ENCODE measurements around the genes DBN1 and N4BP3.

- PRO-cap, result no peak
- RAMPAGE, long total RNA, 4 experiments, result no peak in any of the 4 experiments
Measured at GRCh38 chr5:177456796-177457046, 10.1 kb downstream of the PRR7 start.

DNA sequence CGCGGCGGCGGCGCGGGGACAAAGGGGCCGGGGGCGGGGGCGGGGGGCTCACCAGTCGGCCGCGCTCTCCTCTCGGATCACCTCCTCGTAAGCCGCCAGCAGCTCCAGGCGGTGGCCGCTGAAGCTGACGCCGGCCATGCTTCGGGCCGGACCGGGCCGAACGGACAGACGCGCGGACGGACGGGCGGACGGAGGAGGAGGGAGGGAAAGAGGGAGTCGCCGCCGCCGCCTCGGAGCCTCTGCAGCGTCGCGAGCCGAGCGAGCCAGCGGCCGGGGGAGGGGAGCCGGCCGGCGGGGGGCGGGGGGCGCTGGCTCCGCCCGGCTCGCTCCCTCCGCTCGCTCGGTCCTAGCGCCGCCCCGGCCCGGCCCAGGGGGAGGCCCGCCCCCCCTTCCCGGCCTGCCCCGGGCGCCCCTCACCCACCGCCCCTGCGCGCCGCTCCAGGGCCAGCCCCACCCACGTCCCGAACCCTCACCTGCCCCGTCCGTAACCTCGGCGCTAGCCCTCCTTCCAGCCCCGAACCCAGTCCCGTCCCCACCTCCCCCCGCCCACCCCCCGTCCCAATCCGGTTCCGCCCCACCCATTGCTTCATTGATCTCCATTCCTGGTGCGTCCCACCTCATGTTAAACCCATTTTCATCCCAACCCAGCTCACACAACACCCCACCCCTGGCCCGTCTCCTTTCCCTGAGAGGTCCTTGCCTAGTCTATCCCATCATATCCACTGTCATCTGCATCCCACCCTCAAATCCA is at the start of gene DBN1:
DBN1 (minus strand) TSS at position 251 of the 751 bp plus-strand sequence.
- PRO-cap, result unidirectional peak, minus-strand start at position 241 of the sequence
- RAMPAGE, long total RNA, 4 experiments, result start-site peak on the minus strand in 3 of 4 experiments, centred at positions 198 to 207 of the sequence, 101 to 1,955 reads per replicate

DNA sequence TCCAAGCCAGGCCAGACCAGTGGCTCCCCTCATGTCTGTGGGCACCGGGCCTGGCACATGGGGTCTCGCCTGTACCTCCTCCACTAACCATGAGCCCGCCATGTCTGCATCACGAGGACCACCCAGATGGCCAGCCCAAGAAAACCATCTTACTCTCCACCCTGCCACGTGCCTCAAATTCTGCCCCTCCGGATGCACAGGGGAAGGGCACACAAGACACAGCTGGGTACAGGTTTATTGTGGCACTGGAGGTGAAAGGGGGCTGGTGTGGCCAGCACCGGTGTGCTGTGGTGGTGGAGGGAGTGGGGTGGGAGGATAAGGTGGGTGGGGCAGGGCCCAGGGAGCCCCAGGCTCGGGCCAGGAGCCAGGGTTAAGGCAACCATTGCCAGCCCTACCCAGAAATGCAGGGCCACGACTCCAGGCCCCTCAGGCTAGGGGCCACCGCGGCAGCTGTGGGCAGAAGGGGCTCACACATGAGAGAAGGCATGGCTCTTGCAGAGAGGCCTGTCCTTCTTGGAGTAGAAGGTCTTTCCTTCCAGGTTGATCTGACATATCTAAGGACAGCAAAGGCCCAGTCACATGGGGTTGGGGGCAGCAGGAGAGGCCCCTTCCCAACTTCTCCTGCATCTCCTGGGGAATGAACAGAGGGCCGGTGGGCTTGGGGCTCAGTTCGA is 9.9 kb upstream of the DBN1 start:
- PRO-cap, result no peak
- RAMPAGE, long total RNA, 4 experiments, result no peak in any of the 4 experiments

DNA sequence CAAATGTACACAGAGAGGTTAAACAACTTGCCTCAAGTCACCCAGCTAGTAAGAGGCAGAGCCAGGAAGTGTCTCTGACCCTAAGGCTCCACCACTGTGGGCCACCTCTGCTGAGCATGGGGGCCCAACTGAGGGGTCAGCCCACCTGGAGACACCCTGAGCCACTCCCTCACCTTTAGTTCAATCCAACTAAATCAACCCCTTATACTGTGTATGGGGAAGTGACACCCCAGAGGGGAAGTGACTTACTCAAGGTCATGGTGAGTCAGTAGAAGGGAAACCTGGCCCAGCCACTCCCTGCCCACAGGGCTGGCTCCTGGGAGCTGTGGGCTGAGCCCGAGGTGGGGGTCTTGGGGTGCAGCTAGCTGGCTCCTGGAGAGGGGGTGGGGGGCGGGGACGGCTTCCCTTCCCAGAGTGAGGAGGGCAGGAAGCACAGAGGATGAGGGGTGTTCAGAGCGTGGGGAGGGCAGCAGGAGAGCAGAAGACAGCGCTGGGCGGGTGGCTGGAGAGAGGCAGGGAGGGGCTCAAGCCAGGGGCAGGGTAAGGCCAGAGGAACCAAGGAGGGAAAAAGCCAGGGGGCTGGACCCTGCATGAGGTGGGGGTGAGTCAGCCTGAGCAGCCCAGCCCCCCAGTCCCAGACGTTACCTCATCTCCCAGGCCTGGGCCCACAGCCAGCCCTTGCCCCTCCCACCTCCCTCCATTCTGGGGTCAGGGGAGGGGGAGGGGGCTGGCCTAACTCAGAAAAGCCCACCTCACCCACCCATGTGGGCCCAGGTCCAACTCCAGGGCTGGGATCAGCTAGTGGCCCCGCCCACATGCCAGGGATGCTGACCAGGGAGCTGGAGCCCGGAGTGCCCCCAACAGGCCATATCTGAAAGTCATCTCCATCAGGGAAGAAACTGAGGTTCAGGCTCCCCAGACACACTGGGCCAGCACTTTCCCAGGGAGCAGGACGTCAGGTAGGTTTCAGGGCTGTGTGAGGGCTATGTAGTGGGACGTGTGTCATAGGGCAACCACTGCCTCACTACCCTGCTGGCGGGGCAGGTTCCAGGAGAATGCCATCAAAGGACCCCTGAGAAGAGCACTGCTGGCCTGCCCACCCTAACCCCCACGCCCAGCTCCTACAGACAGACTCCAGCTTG is 2.9 kb downstream of the PDLIM7 start:
- PRO-cap, result bidirectional peak, plus-strand start at position 868 of the sequence, minus-strand start at position 961 of the sequence
- RAMPAGE, long total RNA, 4 experiments, result start-site peak on the plus strand in 1 of 4 experiments, centred at position 833 of the sequence, 5 reads per replicate

- PRO-cap, result no peak
- RAMPAGE, long total RNA, 4 experiments, result no peak in any of the 4 experiments
Measured at GRCh38 chr5:177502977-177504158, 6.0 kb upstream of the PDLIM7 start.

- PRO-cap, result unidirectional peak, minus-strand start at chr5:177600412; unidirectional peak, minus-strand start at chr5:177600850
- RAMPAGE, long total RNA, 4 experiments, result no peak in any of the 4 experiments
Measured at GRCh38 chr5:177600254-177601300, 645 bp downstream of the B4GALT7 start.

DNA sequence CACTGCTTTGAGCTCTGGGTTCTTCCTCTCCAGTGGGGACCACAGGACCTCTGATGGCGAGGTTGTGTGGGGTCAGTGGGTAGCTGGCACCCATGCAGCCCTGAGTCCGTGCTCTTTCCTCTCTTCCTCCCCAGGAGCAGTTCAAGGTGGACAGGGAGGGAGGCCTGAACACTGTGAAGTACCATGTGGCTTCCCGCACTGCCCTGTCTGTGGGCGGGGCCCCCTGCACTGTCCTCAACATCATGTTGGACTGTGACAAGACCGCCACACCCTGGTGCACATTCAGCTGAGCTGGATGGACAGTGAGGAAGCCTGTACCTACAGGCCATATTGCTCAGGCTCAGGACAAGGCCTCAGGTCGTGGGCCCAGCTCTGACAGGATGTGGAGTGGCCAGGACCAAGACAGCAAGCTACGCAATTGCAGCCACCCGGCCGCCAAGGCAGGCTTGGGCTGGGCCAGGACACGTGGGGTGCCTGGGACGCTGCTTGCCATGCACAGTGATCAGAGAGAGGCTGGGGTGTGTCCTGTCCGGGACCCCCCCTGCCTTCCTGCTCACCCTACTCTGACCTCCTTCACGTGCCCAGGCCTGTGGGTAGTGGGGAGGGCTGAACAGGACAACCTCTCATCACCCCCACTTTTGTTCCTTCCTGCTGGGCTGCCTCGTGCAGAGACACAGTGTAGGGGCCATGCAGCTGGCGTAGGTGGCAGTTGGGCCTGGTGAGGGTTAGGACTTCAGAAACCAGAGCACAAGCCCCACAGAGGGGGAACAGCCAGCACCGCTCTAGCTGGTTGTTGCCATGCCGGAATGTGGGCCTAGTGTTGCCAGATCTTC is 9.7 kb downstream of the B4GALT7 start:
- PRO-cap, result no peak
- RAMPAGE, long total RNA, 4 experiments, result no peak in any of the 4 experiments

DNA sequence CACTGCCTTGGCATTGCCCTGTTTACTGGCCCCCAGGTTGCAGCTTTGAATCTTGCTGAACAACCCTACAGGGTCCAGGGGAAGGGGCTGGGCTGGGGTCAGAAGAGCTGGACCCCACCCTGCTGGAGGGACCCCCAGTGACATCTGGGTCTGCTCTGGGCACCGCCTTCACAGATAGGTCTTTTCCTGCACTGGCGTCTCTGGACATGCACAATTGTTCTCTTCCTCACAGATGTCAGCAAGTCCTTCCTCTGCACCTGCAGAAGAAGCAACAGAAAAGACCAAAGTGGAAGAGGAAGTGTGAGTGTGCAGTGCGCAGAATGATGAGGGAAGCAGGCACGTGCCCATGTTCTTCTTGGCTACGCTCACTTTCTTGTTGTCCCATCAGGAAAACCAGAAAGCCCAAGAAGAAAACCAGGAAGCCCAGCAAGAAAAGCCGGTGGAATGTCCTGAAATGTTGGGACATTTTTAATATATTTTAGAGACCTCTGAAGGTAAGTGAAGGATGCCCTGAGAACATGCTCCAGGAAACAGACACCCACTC is 50.7 kb upstream of the PROP1 start:
- PRO-cap, result no peak
- RAMPAGE, long total RNA, 4 experiments, result no peak in any of the 4 experiments

DNA sequence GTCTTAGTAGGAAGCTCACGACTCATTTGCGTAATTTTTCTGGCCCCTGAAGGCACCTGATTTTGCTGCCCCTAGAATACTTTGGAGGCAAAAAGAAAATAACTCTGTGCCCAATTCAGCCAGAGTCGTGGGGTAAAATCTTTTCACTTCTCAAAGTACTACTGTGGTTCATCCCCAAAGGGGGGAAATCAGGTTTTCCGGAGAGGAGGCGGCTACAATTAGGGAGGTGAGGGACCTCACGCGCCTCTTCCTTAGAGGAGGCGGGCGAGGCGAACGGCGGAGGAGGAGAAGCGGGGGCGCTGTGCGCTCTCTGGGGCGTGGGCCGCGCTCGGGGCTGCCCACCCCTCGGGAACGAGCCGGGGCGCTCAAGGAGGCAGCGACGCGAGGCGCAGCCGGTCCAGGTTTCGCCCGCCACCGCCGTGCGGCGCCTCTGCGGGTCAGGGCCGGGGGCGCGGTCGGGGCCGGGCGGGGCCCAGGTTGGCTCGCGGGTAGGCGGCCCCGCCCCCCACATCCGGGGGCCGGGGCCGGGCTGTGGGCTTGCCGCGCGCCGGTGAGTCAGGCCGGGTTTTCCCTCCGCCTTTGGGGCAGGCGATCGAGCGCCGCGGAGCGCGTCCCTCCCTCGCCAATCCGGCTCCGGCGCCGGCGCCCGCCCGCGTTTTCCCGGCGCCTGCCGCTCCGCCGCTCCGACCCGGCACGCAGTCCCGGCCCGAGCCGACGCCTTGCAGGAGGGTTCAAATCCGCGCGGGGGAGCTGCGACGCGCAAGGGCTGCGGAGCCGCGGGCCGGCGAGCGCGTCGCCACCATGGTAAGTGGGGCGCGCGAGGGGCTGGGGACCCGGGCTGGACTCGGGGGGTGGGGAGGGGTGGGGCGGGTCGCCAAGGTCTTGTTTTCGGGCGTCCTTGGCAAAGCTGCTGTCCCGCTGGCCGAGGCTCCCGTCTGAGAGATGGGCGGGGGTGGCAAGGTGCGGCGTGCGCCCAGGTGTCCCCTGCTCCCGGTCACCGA is at the start of gene N4BP3:
N4BP3 (plus strand) TSS at position 565 of the 1,001 bp plus-strand sequence.
- PRO-cap, result bidirectional peak, plus-strand start at position 734 of the sequence, minus-strand start at position 432 of the sequence
- RAMPAGE, long total RNA, 4 experiments, result start-site peak on the plus strand in 1 of 4 experiments, centred at position 693 of the sequence, 9 reads per replicate

DNA sequence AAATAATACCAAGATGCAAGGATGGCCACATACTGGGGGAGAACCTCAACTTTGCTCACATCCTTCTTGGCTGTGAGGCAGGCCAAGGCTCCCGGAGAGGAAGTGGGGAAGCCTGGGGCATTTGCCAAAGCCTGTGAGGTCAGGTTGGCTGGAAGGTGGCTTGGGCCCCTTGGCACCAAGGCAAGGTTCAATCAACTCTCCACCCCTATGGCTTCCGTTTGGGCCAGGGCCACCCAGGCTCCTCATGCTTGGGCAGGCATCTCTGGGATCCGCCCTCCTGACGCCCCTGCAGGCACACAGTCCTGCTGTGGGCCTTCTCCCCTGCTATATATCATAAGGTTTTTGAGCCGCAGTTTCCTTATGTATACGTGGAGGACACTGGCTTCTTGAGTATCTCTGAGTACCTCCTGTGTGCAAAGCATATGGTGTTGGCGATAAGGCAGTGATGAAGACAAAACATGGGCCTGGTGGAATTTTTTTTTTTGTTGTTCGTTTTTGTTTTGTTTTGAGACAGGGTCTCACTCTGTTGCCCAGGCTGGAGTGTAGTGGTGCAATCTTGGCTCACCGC is 3.5 kb upstream of the RMND5B start:
- PRO-cap, result no peak
- RAMPAGE, long total RNA, 4 experiments, result no peak in any of the 4 experiments

DNA sequence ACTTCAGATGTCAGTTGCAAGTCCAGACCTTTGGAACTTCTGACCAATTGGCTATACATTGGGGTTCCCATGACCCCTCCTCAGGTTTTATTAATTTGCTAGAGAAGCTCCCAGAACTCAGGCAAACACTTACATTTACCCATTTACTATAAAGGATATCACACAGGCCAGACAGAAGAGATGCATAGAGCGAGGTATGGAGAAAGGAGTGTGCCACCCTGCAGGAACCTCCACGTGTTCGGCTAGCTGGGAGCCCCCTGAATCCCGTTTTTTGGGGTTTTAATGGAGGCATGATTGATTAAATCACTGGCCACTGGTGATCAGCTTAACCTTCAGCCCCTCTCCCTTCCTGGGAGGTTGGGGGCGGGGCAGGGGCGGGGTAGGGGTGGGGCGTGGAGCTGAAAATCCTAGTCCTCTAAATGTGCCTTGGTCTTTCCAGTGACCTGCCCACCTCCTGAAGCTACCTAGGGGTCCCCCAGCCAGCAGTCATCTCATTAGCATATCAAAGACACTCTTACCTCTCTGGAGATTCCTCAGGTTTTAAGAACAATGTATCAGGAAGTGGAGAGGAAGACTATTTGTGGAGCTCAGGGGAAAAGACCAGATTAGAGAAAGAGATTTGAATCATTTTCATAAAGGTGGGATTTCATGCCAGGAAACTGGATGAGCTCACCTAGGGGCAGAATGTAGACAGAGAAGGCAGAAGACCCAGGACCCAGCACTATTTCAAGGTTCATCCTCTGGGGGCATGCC is 7.2 kb downstream of the GMCL2 start:
- PRO-cap, result no peak
- RAMPAGE, long total RNA, 4 experiments, result no peak in any of the 4 experiments

DNA sequence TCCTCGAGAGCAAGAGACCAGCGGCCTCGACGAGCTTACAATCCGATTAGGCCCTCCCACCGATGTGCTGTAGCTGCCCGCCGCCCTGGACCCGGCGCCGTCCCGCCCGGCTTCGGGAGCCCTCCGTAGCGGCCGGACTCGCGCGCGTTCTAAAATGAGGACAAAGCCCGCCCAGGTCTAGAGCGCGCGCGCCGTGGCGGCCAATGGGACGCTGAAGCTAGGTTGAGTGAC is 203 bp upstream of the HNRNPAB start:
- PRO-cap, result bidirectional peak, plus-strand start outside the sequence, minus-strand start at position 151 of the sequence
- RAMPAGE, long total RNA, 4 experiments, result no peak in any of the 4 experiments

GRCh38 chr5:178209593-178210338 is 5.4 kb downstream of the HNRNPAB start:
- PRO-cap, result no peak
- RAMPAGE, long total RNA, 4 experiments, result no peak in any of the 4 experiments

- PRO-cap, result no peak
- RAMPAGE, long total RNA, 4 experiments, result no peak in any of the 4 experiments
Measured at GRCh38 chr5:178212780-178213643, 8.7 kb downstream of the HNRNPAB start.

- PRO-cap, result no peak
- RAMPAGE, long total RNA, 4 experiments, result no peak in any of the 4 experiments
Measured at GRCh38 chr5:178215896-178216704, 11.8 kb downstream of the HNRNPAB start.

GRCh38 chr5:178226452-178227104 is 6.0 kb downstream of the PHYKPL start:
- PRO-cap, result no peak
- RAMPAGE, long total RNA, 4 experiments, result no peak in any of the 4 experiments

- PRO-cap, result no peak
- RAMPAGE, long total RNA, 4 experiments, result no peak in any of the 4 experiments
Measured at GRCh38 chr5:178239716-178240069, 7.1 kb upstream of the PHYKPL start.

- PRO-cap, result no peak
- RAMPAGE, long total RNA, 4 experiments, result no peak in any of the 4 experiments
Measured at GRCh38 chr5:178249143-178249674, 16.6 kb upstream of the PHYKPL start.

GRCh38 chr5:178296495-178296694 is 63.8 kb upstream of the PHYKPL start:
- PRO-cap, result no peak
- RAMPAGE, long total RNA, 4 experiments, result no peak in any of the 4 experiments

DNA sequence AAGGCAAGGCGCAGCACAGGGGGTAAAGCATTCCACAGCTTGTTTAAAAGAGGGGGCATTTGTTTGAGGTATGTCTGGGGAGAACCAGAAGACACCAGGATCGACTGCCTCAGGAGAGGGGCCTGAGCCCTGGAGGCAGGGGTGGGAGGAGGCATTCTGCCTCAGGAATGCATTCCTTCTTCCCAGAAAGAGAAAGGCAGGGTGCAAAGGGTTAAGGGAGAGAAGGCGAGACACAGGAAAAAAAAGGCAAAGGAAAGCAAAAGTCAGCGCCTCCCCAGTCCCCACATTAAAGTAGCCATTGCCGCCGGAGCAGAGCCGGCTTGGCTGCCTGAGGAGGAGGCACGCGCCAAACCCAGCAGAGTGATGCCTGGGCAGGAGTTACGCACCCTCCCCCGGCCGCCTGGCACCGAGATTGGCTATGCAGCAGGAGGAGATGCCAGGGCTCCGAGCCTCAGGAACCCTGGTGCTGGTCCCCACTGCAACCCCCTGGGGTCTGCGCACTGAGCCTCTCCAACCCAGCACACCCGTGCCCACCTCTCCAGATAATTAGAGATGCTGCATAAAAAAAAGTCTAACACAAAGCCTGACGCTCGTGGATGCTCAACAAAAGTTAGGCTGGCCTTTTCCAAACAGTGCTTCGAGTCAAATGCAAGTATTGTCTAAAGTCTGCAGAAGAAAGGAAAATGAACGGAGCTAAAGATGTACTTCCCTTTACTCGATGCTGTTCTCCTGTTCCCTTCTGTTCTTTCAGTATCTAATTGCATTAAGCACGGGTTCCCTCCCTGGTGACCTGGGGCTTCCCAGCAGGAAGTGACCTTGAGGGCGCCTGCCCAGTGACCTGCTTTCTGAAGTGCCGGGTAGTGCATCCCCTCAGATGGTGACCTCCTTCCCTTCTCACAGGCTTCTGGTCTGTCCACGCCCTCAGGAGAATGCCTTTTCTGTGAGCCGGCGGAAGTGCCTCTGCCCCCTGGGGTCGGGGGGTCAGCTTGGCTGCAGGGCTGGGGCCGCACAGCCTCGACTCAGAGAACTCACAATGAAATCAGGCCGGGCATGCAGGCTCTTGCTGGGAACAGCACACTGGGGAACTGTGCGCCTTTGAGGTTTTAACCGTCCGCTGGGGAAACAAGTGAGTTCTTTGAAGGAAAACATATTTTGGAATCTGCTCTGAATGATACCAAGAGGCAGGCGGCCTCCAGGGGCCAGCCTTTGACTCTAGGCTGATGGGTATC is 124.2 kb upstream of the PHYKPL start:
- PRO-cap, result no peak
- RAMPAGE, long total RNA, 4 experiments, result no peak in any of the 4 experiments